Pericardium fibroblast (primary cell): Measurements from ENCODE around the gene DNM1L.

- RAMPAGE, long total RNA: no peak
Measured at GRCh38 chr12:32501589-32502558, 102.5 kb downstream of the FGD4 start.

GRCh38 chr12:32512850-32513708 lies 113.7 kb downstream of the FGD4 start:
- RAMPAGE, long total RNA: no peak

DNA sequence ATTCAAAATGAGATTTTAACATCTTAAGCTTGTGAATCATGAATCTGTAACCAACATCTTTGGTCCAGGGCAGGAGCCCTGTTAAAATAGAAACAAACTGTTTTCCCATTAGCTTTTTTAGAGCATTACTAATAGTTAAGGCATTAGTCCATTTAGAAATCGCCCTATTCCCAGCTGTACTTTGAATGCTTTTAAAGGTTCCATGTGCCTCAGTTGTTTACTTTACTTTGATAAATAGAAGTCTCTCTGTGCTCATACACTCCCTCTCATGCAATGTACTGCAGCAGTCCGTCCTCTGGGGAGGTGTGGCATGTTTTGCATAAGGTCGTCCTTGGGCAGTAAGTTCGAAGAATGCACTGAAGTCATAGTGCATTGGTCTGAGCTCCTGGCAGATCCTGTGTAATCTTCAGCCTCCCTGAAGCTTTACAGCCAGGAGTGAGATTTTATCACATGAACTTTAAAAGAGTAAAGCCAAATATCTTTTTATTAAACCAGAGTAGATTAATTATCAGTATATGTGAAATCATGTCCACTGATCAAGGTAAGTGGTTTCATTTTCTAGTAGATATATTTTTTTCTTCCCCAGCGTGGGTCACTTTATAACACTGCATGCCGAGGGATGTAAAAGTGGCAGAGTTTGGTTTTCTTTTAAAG lies 134.7 kb downstream of the FGD4 start:
- RAMPAGE, long total RNA: start-site peak on the plus strand centred at position 387 of the sequence, 80 bp wide, 70 and 24 reads in 2 replicates

DNA sequence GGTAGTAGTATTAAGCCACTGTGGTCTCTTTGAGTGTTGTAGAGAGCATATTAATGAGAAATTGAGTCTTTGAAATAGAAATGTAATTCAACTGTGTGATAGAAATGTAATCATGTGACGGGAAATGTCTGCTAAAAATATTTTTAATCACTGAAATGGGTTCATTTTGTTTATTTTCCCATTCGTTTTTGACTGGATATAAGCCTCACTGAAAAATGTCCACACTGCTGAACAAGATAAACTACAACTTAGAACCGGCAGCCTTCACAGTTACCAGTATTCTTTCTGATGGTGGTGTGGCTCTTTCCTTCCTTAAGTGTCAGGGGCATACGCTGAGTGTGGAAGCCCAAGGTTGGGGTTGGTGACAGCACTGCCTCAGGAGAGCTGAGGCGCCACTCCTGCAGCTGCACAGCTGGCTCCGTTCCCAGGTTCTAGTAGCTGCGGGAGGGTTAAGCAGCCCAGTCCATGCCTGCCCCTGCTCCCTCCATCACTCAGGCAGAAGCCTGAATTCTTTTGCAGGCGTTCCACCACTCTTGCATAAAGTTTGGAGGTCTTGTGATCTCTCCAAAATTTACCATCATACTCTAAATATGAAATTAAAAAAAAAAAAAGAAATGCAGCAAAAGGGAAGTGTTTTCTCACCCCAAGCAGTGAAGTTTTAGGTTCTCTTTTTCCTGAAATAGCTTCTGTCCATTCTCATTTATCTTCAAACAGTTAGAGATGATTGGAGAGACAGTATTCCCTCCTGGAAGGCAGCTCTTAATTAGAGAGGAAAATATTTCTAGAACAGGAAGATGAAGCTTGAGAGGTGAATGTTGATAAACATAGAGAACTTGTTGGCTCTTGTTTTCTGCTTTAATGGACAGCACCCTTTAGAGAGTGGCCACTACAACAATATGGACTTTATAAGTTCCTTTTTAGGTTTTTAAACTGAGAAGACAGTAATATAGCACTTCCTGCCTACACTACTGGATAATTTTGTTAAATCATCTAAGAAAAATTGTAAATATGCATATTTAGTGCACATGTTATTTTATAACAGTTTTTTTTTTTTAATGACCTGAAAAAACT lies 136.0 kb downstream of the FGD4 start:
- RAMPAGE, long total RNA: no peak

DNA sequence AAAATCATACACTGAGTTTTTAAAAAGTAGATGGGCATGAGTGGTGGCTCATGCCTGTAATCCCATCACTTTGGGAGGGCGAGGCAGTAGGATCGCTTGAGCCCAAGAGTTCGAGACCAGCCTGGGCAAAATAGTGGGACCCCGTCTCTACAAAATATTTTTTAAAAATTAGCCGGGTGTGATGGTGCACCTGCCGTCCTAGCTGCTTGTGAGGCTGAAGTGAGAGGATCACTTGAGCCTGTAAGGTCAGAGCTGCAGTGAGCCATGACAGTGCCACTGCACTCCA lies 128.8 kb upstream of the DNM1L start:
- RAMPAGE, long total RNA: no peak

GRCh38 chr12:32612857-32613463 lies 66.1 kb upstream of the DNM1L start:
- RAMPAGE, long total RNA: no peak

DNA sequence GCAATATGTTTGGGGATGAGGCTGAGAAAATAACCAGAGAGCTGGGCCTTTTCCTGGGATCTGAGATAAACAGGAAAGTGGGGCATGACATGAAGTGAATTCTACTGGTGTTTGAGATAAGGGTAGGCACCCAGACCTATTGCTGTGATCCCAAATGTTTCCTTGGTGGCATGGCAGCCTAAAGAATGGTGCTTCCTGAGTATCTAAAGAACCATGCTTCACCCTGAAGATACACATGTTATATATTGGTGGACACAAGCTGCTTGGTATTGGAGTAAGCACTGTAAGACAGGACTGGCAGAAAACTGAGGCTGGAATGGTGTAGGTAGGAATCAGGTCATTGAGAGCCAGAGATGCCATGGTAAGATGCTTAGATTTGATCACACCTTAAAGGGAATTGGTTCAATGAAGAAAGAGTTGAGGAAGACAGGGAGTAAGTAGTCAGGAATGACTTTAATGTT lies 50.3 kb upstream of the DNM1L start:
- RAMPAGE, long total RNA: no peak

GRCh38 chr12:32678893-32679802 lies at the start of gene DNM1L:
TSS of gene DNM1L (plus strand) at chr12:32679301.
- RAMPAGE, long total RNA: start-site peak on the plus strand at chr12:32679250-32679323, 266 and 72 reads in 2 replicates

DNA sequence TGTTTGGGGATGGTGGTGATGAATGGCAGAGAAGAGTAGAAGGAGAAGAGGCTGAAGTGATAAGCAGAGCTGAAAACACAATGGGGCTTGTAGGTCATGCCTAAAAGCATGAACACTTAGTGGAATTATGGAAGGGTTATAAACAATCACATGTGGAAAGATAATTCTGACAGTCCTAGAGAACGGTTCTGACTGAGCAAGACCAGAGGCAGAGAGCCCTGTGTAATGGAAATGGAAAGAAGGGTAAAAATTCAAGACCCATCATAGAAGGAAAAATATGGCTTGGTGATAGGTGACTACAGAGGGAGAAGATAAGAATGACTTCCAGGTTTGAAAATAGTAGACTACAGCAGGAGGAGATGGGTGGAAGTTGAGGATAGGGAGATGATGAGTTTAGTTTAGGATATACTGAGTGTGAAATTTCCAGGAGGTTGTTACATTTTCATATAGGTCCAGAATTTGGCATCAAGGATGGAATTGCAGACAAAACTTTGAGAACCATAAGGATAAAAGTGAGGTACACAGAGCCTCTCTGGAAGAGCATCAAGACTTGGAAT lies 21.1 kb downstream of the PKP2 start:
- RAMPAGE, long total RNA: no peak

DNA sequence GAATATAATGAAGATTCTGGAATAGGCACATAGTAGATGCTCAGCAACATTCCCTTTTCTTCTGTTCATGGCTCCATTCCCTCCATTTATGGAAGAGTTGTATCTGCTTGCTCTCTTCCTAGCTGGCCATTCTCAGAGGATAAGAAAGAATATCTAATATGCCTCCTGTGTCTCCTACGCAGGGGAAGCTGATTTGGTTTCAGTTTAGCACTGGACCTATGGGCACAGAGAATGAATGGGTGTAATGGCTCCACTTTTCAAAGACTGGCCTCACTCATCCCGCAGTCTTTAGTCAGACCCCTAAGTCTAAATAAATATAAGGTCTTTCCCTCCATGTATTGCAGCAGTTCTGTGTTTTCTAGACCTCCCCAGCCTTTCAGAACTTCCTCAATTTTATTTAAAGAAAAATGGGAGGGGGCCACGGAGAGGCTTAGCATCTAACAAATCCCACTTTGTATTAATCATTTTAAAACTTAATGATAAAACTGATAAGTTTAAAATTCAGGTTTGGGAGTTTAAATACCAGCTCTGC lies 1.9 kb downstream of the PKP2 start:
- RAMPAGE, long total RNA: no peak

- RAMPAGE, long total RNA: no peak
Measured at GRCh38 chr12:33438706-33439394, 769 bp downstream of the SYT10 start.

- RAMPAGE, long total RNA: no peak
Measured at GRCh38 chr12:34032412-34033177, 10.3 kb downstream of the ALG10 start.

GRCh38 chr12:38131061-38131460 lies 185.5 kb upstream of the ALG10B start:
- RAMPAGE, long total RNA: no peak

DNA sequence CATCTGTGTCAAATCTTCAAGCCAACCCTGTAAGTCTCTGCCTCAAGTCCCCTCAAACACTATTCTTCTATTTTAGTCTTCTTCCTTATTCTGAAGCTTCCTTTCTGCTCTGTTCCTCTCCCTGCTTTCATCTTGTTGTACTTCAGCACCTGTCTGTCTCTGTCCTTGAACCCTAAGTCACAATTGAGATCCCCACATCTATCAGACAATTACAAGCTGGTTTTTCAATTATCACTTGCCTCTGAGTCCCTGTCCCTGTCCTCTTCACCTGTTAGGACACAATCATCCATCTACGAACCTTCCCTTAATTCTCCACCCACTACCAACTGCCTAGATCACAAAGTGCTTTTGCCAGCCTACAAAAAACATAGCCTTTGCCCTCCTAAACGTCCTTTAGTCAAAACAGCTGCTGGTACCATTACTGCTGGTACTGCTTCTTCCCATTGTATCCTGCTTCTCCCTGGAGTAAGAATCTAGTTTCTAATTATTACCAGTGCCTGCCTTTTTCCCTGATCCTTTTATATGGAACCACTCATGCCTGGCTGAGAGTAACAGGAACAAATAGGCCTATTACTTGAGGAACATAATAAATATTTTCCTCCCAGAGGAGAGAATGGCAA lies 82.1 kb downstream of the CPNE8 start:
- RAMPAGE, long total RNA: no peak

- RAMPAGE, long total RNA: no peak
Measured at GRCh38 chr12:39327569-39327910, 115.4 kb downstream of the KIF21A start.

GRCh38 chr12:39340818-39341205 lies 102.1 kb downstream of the KIF21A start:
- RAMPAGE, long total RNA: no peak

- RAMPAGE, long total RNA: no peak
Measured at GRCh38 chr12:39628764-39629251, 2.8 kb downstream of the C12orf40 start.

- RAMPAGE, long total RNA: no peak
Measured at GRCh38 chr12:39683001-39683578, 57.1 kb downstream of the C12orf40 start.

DNA sequence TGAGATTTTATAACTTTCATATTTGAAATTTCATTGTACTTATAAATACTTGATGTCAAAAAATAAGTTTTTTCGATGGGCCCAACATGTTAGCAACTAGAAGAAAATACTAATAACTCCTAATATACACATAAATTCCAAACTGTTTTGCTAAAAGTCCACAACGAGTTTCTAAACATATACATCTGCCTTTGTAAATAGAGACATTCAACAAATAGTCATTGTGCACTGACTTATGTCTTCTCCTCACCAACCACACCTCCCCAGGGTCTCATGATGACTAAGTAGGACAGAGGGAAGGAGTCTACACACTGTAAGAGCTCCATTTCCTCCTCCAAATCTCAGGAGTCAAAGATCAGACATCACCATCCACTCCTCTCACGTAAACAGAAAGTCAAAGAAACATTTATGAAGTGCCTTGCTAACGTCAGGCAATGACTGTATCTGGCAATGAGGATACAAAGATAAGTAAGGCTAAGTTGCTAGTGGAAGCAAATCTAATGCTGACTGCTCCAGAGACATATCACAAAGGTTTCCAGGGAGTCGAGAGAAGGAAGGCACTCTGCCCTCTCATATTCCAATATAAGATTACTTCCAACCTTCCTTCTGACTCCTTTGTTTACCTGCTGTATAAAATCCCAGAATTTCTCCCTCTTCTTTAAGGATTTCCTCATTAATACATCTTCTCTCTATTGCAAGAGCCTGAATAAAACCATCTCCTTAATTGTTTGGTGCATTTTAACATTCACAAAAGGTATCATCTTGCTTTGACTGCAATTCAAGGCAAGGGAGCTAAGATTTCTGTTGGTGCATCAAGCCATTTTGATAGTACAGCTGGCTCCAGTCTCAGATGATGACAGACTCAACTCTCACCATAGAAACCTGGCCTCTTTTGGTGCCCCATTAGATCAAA lies 88.8 kb downstream of the SLC2A13 start:
- RAMPAGE, long total RNA: no peak

DNA sequence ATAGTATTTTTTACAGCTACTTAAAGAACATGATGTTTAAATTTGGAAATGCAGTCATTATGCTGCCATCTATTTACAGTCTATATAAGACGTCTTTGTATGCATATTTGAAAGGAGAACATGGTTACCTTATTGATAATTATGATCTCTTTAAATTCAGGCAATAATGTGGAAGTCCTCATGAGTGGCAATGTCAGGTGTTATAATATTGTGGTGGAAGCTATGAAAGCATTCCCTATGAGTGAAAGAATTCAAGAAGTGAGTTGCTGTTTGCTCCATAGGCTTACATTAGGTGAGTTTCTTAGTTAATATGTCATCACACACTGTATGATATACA lies 18.6 kb downstream of the LRRK2 start:
- RAMPAGE, long total RNA: no peak